ENCODE results near the genes KIF3C, OTOF and CENPA.

GRCh38 chr2:24512410-24512648 is 21.3 kb downstream of the NCOA1 start:
- PRO-cap, result no peak

DNA sequence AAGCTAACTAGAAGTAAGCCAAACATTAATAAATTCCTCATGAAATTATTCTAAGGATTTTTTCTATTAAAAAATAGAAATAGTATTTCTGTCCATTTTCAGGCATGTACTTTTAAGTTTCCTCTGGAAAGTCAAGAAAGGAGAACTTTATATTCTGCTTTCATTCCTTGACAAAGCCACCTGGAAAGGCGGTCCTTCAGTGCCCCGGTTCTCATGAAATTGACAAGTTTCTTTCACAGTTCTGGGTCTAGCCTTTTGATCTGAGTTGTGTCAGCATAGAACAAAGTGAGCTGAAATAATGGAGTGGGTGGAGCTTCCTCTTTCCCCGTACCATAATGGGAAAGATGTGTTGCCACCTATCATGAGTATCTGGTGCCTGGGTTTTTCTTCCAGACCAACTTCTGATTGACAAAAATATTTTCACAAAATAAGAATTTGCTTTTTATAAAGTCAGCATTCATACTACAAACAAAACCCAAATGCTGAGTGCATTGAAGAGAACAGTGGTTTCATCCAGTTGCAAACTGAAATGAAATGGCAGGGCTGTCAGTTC is 49.3 kb downstream of the PTRHD1 start:
- PRO-cap, result no peak

DNA sequence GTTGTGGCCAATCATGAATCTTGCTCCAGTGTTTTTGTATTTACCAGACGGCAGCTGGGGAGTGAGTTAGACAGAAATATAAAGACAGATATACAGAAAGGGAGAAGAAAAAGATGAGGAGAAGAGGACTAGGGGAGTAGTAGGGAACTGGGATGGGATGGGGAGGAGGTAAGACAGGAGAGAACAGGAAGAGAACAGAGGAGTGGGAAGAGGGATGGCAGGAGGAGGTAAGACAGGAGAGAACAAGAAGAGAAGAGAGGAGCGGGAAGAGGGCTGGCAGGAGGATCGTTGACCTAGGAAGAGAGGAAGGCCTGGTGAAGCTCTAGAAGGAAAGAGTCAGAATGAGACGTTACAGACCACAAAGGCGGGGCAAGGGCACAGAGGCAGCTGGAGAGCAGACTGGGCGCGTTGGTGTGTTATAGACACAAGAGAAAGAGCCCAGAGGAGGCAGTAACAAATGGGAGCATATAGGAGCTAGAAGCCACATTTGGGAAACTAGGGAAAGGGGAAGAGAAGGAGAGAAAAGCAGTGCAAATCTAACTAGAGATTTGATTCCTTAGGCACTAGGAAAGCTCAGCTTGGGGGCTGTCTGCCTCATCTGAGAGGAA is 26.6 kb downstream of the PTRHD1 start:
- PRO-cap, result no peak

DNA sequence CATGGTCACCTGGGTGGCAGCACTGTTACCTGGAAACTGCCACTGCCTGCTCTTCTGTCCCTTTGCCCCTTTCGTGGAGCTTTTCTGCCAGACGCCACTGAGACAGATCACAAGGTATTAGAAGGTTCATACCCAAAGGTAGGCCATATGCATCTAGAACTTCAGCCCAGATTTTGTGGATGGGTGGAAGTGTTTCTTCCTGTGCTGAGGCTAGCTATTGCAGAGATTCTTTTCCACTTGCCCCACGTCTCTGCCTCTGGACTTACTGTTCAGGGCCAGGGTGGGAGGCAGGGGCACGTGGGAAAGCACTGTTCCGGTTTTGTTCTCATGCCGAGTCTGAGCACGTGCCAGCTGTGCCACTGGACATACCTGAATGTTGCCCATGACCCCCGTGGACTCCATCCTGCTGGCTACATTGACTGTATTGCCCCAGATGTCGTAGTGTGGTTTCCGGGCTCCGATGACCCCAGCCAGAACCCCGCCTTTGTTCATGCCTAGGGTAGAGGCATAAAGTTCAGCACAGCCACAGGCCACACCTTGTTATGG is 27.2 kb downstream of the CENPO start:
- PRO-cap, result no peak

DNA sequence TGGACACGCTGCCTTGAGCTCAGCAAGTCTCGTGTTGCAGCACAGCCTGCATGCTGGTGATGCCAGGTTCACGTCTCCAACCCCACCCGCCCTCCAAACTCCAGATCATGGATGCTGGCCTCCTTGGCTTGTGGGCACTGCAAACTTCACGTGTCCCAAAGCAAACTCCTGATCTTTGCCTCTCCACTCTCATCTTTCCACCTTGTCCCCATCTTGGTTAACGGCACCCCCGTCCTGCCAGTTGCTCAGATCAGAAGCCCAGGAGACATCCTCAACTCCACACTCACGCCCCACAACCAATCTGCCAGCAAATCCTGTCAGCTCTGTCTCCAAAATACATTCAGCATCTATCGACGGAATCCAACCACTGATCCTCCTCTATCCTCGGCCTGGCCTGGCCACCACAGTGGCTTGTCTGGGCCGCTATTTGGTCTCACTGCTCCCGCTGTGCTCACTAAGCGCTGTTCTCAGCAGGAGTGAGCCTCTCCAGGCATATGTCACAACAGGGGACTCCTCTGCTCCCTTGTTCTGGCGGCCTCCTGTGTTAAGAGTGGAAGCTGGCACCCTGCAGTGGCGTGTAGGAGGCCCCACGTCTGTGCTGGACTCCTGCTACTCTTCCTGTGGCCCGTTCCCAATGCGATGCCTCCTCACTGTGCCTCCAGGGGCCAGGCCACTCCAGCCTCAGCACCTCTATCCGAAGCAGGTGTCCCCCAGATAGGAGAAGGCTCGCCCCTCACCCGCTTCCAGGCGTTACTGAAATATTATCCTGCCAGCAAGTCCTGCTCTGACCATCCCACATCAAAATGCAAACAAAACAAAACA is 39.7 kb downstream of the CENPO start:
- PRO-cap, result no peak

GRCh38 chr2:25131508-25132297 is 36.7 kb downstream of the POMC start:
- PRO-cap, result no peak

GRCh38 chr2:25233770-25234531 is 65.6 kb upstream of the POMC start:
- PRO-cap, result no peak

GRCh38 chr2:25240234-25240835 is 72.0 kb upstream of the POMC start:
- PRO-cap, result no peak

- PRO-cap, result no peak
These were observed 55.8 kb downstream of the DNMT3A start for GRCh38 chr2:25285785-25286412.

GRCh38 chr2:25324884-25325397 is 16.8 kb downstream of the DNMT3A start:
- PRO-cap, result no peak

DNA sequence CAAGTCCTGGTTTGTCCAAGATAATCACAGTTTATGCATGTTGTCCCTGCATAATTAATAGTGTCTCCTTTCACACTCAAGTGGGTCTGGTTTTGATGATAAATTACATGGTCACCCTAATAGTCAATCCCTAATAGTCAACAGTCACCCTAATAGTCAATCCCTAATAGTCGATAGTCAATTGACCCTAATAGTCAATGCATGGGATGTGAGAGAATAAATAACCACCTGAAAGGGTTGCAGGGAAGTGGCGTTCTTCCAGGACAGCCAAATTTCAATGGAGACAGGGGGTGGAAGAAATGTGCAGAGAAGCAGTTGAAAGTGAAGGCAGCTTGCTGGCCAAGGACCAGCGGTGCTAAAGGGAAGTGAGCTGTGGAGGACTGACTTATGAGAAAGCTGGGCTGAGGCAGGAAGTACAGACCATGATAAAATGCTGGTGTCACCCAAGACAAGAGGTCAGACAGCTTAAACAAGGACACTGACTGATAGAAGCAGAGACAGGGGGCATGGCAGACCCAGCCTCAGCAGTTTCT is 106.8 kb downstream of the DTNB start:
- PRO-cap, result no peak

DNA sequence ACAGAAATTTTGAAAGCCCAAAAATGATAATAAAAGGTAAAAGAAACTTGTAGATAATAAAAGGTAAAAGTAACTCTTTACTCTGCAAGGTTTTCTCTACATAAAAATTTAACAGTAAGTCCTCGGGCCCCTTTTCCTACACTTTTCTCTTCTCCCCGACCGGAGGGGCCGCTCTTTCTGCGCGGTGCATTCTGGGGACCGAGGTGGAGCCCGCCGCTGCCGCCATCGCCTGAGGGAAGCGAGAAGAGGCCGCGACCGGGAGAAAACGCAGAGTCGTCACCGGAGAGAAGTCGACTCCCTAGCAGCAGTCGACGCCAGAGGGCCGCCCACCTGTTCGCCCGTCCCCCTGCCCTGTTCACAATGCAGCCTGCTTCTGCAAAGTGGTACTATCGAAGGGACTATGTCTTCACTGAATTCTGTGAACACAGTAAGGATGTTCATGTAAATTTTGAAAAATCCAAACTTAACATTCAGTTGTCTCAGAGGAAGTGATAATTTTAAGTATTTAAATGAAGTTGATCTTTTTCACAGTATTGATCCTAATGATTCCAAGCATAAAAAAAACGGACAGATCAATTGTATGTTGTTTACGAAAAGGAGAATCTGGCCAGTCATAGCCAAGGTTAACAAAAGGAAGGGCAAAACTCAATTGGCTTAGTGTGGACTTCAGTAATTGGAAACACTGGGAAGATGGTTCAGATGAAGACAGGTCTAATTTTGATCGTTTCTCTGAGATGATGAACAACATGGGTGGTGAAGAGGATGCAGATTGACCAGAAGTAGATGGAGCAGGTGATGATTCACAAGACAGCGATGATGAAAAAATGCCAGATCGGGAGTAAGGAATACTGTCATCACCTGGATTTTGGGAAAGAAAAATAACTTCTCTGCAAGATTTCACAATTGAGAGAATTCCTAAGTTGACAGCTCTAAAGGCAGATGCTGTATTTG is 55.9 kb downstream of the ASXL2 start:
- PRO-cap, result bidirectional peak, plus-strand start at position 225 of the sequence, minus-strand start at position 232 of the sequence

- PRO-cap, result no peak
These were observed 21.4 kb downstream of the KIF3C start for GRCh38 chr2:25960951-25961204.

- PRO-cap, result bidirectional peak, plus-strand start at chr2:25982608, minus-strand start at chr2:25982477; bidirectional peak, plus-strand start at chr2:25982972, minus-strand start at chr2:25982687
These were observed at the start of gene KIF3C for GRCh38 chr2:25982323-25983110. Gene KIF3C, minus strand, starts transcription at chr2:25982497.

- PRO-cap, result no peak
These were observed at the start of gene OTOF for GRCh38 chr2:26558585-26559032. Gene OTOF, minus strand, starts transcription at chr2:26558756.

DNA sequence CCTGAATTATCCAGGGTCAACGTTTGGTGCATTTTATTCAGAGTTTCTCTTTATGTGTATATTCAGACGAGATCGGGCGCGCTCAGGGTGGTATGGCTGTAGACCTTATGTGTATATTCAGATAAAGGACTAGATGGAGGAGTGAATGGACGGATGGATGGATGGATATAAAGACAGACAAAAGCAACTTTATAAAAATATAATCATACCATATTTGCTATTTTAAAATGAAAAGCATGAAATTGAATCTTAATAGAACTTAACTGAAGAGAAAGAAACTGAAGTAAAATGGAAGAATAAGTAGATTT is 9.2 kb downstream of the FAM166C start:
- PRO-cap, result no peak

DNA sequence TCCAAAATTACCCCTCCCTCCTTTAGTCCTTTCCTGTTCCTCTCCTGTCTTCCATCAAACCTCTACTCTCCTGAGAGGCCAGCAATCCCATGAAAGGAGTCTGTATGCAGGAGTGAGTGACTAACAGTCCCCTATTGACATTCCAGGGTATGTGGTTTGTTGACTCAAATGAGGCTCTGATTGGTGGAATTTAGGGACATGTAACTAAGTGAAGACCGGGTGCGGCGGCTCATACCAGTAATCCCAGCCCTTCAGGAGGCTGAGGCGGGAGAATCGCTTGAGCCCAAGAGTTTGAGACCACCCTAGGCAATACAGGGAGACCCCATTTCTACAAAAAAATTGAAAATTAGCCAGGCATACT is 10.2 kb downstream of the CIB4 start:
- PRO-cap, result no peak

- PRO-cap, result bidirectional peak, plus-strand start at chr2:26692731, minus-strand start at chr2:26692517
These were observed 316 bp upstream of the KCNK3 start for GRCh38 chr2:26692213-26692598.

- PRO-cap, result no peak
These were observed at the start of gene CENPA for GRCh38 chr2:26785037-26786288. Gene CENPA, plus strand, starts transcription at chr2:26786056.

- PRO-cap, result no peak
These were observed 924 bp downstream of the MAPRE3 start for GRCh38 chr2:26971166-26971955.